ENCODE data around the genes MEX3C, TCF4 and NARS1.

GRCh38 chr18:51197304-51197850, at the start of gene MEX3C:
TSS of gene MEX3C (minus strand) at chr18:51197681.
- PRO-cap, result unidirectional peak, minus-strand start at chr18:51197422; bidirectional peak, plus-strand start at chr18:51197947, minus-strand start at chr18:51197612

- PRO-cap, result no peak
Observed at GRCh38 chr18:51211738-51212204, 14.3 kb upstream of the MEX3C start.

DNA sequence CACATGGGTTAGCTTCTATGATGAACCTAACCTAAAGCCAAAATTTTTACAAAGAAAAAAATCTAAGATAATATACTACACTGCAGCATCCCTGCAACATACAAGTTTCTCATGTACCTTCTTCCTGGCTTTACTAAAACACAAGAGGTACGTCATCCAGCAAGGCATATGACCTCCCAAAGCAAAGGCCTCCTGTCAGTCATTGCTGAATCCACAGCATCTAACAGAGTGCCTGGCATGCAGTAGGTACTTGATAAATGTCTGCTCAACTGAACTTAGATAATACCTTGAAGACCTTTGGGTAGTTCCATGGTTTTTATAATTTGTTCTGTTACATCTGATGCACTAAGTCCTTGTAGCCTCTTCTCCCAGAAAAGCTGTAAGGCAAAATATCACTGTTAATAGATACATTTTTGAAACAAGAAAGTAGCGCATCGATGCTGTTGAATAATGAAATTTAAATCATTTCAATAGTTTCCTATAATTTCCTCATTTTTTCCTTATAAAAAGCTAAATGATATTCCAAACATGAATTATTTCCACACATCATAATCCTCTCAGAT, 58.6 kb downstream of the MBD2 start:
- PRO-cap, result no peak

GRCh38 chr18:54232523-54232942, 8.1 kb upstream of the MBD2 start:
- PRO-cap, result no peak

- PRO-cap, result no peak
Observed at GRCh38 chr18:54514199-54514684, 76.8 kb upstream of the DYNAP start.

- PRO-cap, result no peak
Observed at GRCh38 chr18:54873917-54874320, 45.6 kb downstream of the RAB27B start.

DNA sequence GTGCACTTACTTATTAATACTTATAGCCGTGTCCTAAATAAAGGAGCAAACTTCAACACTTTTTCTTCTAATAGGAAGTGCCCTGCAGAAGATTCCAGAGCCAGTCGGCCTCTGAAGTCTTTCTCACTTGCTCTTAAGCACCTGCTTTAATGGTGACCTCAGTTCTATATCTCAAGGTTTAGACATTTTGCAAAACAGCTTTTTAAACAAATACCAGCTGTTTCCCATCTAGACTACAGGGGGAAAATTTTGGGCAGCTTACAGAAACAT, 285.2 kb upstream of the CCDC68 start:
- PRO-cap, result no peak

DNA sequence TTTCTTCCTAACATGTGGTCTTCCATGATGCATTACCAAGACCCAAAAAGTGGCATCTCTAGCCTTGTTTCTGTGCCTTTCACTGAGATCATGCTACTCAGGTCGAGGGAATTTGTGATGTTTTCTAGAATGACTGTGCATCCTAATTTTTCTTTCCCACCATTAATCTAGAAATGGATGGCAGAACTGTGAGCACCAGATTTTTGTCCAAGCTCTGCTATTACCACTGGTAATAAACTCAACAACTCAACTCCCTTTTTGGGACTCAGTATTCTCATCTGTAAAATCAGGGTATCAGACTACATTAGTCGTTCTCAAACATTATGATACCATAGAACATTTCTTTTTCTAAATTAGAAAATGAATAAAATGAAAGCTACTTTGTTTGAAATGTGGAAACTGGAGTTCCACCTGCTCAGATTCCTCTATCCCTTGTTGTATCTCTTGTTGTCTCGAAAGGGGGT, 299.1 kb upstream of the CCDC68 start:
- PRO-cap, result no peak

DNA sequence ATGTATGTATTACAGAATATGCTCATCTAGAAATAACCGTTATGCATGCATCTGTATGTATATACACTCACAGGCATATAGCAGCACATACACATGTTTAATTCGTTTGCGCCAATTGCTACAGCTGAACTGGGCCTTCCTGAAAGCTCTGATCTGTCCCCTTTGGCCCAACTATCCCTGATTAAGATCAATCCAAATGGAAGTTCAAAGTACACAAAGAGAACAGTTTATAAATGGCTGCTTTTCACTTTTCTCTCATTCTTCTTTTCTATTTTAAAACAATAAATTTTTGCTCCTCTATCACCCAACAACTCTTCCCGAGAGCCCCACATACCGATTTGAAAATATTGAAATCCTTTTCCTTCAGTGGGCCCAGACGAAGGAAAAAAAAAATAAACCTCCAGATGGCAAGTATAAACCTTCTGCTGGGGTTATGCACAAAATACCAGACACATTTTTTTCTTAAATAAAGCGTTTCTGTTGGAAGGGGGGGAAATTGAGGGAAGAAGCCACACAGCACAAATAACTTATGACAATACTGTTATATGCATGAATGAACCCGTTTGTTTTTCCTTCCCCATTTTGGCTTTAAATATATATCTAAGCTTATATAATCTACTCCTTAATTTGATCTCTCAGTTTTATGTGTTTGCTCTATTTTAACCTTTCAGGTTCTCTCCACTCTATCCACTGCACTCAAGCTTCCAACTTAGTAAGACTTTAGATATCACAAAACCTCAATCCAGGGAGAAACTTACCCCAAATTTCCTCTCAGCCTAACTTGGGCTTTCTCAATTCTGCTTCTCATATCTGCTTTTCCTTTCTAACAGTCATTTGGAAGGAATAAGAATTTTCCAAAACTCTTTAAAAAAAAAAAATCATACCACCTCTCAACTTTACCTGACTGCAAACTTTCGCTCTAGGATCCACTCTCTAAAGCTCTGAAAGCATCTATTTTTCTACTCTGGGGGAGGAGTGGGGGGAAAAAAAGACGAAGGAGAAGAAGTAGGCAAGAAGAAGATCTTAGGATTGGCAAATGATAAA, 267.2 kb downstream of the TCF4 start:
- PRO-cap, result no peak

- PRO-cap, result no peak
Observed at GRCh38 chr18:55406521-55407103, 181.4 kb downstream of the TCF4 start.

GRCh38 chr18:55587363-55588398, at the start of gene TCF4:
TSS of gene TCF4 (minus strand) at chr18:55588192.
- PRO-cap, result bidirectional peak, plus-strand start at chr18:55588311, minus-strand start at chr18:55588192

DNA sequence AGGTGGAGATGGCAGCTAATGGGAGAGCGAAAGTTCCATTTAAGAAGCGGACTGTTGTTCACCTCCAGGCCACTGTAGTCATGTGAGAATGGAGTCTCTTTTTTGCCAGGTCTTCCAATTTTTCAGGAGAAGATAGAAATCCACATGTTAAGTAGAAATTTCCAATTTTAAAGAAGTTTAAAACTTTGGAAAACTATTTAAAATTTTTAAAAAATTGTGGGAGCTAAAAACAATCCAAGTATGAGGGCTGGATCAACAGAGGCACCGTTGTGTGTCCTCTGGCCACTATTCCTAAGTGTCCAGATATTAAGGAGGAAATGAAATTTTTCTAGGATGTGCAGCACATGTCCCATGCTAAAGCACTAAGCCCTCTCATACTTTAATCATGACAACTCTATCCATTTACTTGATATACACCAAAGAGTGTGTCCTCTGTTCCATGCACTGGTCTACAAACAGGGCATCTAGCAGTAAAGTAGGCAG, 260.4 kb upstream of the TCF4 start:
- PRO-cap, result no peak

DNA sequence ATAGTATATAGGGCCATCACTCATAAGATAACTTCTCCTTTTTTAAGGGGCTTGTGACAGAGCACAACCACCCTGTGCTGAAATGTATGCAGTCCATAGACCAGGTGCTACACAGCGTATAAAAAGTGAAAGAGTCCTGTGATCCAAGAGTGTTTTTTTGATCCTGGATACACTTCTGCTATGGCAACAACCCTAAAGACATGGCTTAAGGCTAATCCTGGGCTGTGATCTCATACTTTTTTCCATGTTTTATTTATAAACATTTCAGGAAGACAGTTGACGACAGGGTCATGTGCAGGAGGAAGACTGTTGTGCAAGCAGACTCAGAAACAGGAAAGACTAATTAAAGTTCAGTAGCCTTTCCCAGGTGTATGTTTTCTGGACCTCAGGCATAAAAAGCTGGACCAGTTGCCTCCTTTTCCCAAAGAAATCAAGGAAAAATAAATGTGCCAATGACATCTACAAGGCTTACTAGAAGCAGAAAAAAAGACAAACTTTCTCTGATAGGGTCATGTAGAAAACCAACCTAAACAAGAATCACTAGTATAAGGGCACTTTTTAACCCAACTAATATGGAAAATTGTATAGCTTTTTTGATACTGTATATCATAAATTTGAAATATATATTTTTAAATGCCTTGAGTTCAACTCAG, 400.7 kb upstream of the TCF4 start:
- PRO-cap, result no peak

DNA sequence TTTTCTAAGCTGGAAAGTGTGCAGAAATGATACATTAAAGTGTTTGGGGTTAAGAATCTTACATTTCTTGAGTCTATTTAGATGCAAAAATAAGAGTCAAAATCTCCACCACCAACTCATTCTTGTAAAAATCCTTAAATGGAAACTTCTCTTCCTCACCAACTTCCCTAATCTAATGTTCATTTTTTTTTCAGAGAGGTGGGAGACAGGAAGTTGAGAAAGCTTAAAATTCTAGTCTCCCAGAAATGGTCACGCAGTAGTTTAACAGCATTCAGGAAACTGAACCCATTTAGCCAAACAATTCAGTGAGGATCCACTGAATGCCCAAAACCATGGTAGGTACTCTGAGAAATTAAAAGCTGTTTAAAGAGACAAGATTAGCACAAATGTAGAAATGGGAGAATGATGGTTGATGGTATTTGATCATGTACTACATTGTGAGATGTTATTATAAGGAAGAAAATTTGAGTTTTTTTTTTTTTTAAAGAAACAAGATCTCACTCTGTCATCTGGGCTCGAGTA, 68.9 kb downstream of the TXNL1 start:
- PRO-cap, result no peak

DNA sequence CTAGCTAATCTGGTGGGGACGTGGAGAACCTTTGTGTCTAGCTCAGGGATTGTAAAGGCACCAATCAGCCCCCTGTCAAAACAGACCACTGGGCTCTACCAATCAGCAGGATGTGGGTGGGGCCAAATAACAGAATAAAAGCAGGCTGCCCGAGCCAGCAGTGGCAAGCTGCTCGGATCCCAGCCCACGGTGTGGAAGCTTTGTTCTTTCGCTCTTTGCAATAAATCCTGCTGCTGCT, 65.5 kb downstream of the TXNL1 start:
- PRO-cap, result no peak

- PRO-cap, result bidirectional peak, plus-strand start at chr18:57050881, minus-strand start at chr18:57050689
Observed at GRCh38 chr18:57050581-57051124, 96.2 kb upstream of the BOD1L2 start.

- PRO-cap, result bidirectional peak, plus-strand start at chr18:57621966, minus-strand start at chr18:57621774
Observed at GRCh38 chr18:57621097-57622063, at the start of gene NARS1. TSS of gene NARS1 (minus strand) at chr18:57621836.

- PRO-cap, result no peak
Observed at GRCh38 chr18:57798571-57799519, 4.3 kb downstream of the ATP8B1 start.

DNA sequence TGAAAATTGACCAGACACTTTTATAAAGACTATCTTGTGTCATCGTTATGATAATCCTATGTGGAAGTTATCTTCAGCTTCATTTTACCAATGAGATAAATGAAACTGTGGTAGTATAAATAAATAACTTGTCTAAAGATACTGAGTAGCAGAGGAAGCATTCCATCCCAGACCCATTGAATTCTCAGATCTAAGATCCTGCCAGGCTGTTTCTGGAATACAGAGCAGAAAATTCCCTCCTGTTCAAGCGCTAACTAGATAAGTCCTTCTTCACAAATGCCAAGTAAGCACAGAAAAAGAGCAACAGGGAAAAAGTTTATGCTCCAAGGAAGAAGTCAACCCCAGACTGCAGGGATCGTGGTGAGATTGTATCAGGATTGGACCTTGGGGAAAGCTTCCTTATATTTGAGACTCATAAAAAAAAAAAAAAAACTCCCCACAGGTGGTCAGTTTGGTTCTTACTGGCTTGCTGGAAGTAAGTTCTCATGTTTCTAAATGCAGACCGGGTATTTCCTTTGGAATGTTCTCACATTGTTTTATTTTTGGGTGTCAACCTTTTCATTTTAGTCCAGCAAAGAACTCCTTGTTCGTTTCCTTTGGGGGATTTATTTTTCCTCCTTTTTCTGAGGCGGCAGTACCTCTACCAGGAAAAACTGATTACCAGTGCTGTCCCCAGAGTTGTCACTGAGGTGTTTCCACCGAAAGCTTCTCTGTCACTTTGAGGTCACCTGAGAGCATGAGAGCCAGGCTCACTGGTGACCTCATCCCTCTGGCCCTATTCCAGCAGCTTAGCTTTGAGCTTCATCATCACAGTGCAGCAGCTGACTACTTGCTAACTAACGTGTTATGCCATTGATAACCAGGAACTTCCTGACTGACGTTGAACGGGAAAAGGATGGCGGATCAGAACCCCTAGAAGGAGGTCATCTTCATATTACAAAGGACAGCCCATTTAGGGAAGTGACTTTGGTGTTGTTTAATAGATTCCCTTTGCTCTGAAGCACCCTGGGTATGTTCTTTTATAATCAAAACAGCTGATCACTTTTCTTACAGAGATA, 16.6 kb upstream of the ATP8B1 start:
- PRO-cap, result no peak

DNA sequence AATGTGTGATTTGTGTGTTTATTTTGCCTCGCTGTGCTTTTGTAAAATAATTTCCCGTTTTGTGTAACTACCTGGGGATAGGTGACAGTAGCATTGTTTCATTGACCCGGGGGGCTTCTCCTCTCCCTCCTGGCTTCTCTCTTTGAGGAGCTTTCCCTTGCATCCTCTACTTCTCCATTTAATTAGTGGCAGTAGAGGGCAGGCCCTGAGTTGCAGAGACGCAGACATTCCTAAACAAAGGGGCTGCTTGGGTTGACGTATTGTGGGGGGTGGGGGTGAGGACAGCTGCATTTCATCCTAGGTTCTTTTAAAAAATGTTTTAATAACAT, 2.1 kb downstream of the NEDD4L start:
- PRO-cap, result no peak

All from duodenum (tissue), 1 donor.